ENCODE results near the gene IQCD.

- PRO-cap = no peak
- RAMPAGE, long total RNA, 4 experiments = no peak in any of the 4 experiments
These were observed 10.4 kb downstream of the DDX54 start for GRCh38 chr12:113174811-113175332.

GRCh38 chr12:113185882-113186394 is 417 bp downstream of the RITA1 start:
- PRO-cap = no peak
- RAMPAGE, long total RNA, 4 experiments = no peak in any of the 4 experiments

DNA sequence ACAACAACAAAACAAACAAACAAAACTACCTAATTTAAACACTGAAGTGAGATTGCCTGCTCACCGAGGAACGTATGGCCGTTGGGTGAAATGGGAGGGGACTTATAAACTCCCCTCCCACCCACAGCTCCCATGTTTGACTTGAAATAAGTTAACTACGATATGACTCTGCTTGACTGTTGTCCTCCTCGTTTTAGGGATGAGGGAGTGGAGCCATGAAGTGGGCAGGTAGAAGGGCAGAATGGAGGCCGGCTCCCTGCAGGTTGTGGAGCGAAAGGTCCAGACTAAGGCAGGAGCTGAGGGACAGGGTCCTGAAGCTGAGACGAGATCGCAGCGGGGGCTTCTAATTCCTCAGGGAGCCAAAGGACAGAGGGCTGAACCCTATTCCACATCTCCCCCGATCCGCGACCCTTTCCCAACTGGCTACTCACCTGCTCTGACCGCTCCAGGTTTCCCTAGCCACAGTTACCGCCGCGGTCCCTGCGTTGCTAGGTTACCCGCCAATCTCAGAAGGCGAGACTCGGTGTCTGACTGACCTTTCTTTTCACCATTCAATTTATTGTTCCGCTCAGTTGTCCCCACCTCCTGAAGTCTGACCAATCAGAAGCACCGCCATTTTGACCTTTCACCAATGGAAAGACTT is at the start of gene IQCD:
Gene IQCD (minus strand): TSS at position 529 of the 643 bp plus-strand sequence.
- PRO-cap = no peak
- RAMPAGE, long total RNA, 4 experiments = start-site peak on the minus strand in 1 of 4 experiments, centred at position 507 of the sequence, 33 reads per replicate

- PRO-cap = no peak
- RAMPAGE, long total RNA, 4 experiments = no peak in any of the 4 experiments
These were observed 10.3 kb downstream of the TPCN1 start for GRCh38 chr12:113231388-113232117.

GRCh38 chr12:113232287-113232849 is 11.1 kb downstream of the TPCN1 start:
- PRO-cap = no peak
- RAMPAGE, long total RNA, 4 experiments = no peak in any of the 4 experiments

DNA sequence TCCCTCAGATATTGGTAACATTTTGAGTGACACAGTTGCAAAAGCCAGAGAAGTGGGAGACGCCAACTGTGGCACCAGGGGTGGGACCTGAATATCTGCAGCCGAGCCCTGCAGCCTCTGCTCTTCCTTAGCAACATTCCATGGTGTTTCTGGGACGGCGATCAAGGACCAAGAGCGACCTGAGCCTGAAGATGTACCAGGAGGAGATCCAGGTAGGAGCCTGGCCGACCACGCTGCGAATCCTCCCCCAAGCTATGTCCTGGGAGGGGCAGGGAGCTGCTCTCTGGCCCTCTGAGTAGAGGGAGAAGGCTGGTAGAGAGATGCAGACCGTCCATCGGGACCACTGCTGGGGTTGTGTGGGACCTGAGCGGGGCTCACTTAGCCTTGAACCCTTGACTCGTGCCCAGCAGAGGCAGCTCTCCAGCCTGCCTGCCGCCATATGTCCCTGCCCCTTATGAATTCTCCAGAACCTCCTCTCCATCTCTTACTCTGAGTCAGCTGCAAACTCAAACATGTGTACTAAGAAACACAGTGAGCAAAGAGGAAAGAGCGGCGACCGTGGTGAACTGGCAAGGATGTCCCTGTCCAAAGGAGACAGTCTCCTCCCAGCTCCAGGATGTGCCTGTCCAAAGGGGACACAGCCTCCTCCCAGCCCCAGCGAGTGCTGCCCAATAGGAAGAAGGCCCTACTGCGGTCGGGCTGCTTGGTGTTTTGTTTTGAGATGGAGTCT is 41.6 kb downstream of the SLC8B1 start:
- PRO-cap = no peak
- RAMPAGE, long total RNA, 4 experiments = no peak in any of the 4 experiments

DNA sequence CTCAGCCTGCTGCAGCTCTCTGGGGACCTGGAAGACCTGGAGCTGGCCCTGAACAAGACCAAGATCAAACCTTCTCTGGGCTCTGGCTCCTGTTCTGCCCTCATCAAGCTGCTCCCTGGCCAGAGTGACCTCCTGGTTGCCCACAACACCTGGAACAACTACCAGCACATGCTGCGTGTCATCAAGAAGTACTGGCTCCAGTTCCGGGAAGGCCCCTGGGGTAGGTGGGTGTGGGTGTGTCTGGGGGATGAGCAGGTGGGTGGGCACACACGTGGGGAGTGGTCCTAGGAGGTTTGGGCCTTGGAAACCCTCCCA is 16.4 kb downstream of the PLBD2 start:
- PRO-cap = no peak
- RAMPAGE, long total RNA, 4 experiments = no peak in any of the 4 experiments

DNA sequence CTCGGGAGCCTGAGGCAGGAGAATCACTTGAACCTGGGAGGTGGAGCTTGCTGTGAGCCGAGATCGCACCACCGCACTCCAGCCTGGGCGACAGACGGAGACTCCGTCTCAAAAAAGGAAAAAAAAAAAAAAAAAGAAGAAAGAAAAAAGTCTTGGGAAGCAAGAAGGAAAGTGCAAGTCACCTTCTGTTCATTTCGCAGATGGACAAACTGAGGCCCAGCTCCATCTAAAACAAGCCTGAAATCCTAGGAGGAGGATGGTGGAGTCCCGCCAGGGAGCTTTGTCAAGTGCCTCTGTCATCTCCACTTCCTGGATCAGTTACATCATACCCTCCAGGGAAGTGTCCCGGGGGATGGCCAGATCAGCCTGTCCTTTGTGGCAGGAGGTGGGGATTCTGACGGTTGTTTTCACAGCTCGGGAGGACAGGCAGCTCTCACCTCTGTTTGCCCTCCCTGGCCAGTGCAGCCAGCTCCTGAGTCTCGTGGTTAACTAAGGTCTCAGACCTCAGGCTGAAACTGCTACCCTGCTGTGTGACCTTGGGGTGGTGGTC is 8.7 kb upstream of the SDSL start:
- PRO-cap = no peak
- RAMPAGE, long total RNA, 4 experiments = no peak in any of the 4 experiments

DNA sequence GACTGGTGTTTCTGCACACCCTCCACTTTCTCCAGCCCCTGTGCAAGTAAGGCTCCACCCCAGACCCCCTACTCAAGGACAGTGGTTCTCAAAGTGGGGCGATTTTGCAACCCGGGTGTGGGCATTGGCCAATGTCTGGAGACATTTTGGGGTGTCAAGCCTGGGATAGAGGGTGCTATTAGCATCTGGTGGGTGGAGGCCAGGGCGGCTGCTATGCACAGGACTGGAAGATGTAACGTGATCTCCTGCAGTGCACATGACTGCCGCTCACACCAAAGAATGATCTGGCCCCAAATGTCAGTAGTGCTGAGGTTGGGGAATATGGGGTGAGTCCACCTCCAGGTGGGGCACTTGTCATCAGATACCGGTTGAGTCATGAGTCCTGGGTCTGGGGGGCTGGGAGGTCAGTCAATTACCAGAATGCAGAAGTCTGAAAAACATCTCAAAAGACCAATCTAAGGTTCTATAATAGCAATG is 6.2 kb upstream of the SDSL start:
- PRO-cap = no peak
- RAMPAGE, long total RNA, 4 experiments = no peak in any of the 4 experiments

GRCh38 chr12:114400233-114401407 is 5.3 kb downstream of the TBX5 start:
- PRO-cap = no peak
- RAMPAGE, long total RNA, 4 experiments = no peak in any of the 4 experiments

- PRO-cap = no peak
- RAMPAGE, long total RNA, 4 experiments = no peak in any of the 4 experiments
These were observed 2.8 kb upstream of the TBX5 start for GRCh38 chr12:114408524-114409456.

DNA sequence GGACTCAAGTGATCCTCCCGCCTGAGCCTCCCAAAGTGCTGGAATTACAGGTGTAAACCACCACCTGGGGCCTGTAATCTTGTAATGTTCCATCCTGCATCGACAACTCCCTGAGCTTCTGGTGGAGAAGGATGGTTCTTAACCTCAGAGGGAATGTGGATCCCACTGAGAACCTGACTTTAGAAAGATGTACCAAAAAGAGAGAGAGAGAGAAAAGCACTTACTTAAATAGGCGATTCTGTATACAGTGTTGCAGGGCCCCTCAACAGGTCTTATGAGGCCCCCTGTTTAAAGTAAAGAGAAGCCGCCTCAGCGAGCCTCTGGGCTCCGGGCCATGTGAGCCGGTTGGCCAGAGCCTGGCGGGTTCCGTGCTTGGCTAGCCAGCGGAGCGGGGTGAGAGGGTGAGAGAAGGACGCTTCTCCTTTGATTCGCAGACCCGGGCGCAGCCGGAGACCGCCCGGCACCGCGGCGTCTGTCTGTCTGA is 41.1 kb upstream of the TBX5 start:
- PRO-cap = no peak
- RAMPAGE, long total RNA, 4 experiments = no peak in any of the 4 experiments

- PRO-cap = no peak
- RAMPAGE, long total RNA, 4 experiments = no peak in any of the 4 experiments
These were observed 103.7 kb downstream of the TBX3 start for GRCh38 chr12:114580327-114580711.

GRCh38 chr12:114611341-114611818 is 72.6 kb downstream of the TBX3 start:
- PRO-cap = no peak
- RAMPAGE, long total RNA, 4 experiments = no peak in any of the 4 experiments

DNA sequence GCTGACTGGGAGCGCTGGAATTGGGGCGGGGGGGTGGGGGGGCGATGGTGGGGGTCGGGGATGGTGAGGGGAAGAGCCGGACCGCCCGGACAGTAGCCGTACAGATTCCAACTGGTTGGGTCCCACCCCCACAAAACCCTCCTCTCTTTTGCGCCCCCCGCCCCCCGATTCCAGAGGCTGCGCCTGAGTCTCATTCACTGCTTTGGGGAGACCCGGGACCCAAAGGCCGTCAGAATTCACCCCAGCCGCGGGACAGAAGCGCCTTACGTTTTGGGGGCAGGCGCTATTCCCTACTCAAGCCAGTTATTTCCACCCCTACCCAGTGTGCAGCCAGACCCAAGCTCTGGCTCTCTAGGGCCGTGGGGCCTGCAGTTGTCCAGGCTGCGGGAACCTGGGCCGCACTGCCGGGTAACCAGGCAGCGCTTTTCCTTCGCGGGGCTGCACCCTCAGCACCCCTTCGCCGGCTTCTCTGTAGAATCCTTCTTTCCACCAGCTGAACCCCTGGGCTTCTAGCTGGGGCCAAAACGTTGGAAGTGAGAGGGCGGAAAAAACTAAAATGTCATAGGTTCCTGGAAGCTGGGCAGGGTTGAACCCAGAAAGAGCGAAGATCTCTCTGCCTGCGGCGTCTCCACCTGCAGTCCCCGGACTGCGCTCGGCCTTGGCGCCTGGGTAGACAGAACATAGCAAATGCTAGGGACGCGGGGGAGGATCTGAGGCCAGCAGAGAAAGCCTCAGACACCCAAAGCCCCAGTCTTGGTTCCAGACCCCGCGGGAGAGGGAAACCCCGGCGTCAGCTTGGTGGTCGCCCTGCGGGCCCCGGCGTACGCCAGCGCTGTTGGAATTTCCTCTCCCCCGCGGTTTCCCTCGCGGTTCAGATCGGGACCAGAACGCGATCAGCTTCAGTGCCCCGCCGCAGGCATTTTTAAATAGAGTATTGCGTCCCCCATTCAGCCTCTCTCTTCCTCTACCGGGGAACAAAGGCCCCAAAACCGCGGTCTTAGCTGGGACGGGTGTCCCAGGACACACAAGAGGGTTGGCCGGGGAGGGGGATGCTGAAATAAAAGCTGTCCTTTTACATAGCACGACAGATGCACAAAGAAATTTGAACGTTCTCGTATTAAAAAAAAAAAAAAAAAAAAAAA is 18.3 kb downstream of the TBX3 start:
- PRO-cap = no peak
- RAMPAGE, long total RNA, 4 experiments = no peak in any of the 4 experiments

- PRO-cap = no peak
- RAMPAGE, long total RNA, 4 experiments = no peak in any of the 4 experiments
These were observed 14.1 kb downstream of the TBX3 start for GRCh38 chr12:114669914-114670328.

- PRO-cap = no peak
- RAMPAGE, long total RNA, 4 experiments = no peak in any of the 4 experiments
These were observed 4.3 kb downstream of the TBX3 start for GRCh38 chr12:114679539-114680199.

- PRO-cap = no peak
- RAMPAGE, long total RNA, 4 experiments = no peak in any of the 4 experiments
These were observed 1.9 kb upstream of the TBX3 start for GRCh38 chr12:114685862-114686368.

DNA sequence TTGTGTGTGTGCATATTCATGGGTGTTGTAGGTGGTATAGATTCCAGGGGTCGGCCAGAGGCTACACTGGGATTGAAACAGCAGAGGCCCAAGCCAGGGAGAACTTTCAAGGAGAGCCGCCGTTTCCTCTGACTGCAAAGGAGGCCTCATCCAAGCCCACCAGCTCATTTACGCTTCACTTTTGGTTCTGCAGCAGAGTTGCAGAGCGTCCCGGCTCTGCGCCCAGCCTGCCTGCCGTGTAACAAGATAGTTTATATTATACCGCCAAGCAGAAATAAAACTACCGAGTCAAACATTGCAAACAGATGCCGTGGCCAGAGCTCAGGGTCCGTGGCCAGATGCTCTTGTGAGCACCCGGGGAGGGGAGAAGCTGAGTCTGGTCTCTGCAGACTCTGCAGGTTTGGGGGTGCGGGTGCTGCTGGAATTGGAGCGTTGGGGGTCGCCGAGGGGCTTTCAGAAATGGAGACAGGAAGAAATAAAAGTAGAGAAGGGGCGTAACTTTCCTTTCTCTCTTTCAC is 60.7 kb upstream of the TBX3 start:
- PRO-cap = no peak
- RAMPAGE, long total RNA, 4 experiments = no peak in any of the 4 experiments

GRCh38 chr12:115438961-115439608 is 755.1 kb upstream of the TBX3 start:
- PRO-cap = no peak
- RAMPAGE, long total RNA, 4 experiments = no peak in any of the 4 experiments